Non-pigmented ciliary epithelial cell (primary cell): ENCODE data around the genes ATAD3A and PRKCZ.

DNA sequence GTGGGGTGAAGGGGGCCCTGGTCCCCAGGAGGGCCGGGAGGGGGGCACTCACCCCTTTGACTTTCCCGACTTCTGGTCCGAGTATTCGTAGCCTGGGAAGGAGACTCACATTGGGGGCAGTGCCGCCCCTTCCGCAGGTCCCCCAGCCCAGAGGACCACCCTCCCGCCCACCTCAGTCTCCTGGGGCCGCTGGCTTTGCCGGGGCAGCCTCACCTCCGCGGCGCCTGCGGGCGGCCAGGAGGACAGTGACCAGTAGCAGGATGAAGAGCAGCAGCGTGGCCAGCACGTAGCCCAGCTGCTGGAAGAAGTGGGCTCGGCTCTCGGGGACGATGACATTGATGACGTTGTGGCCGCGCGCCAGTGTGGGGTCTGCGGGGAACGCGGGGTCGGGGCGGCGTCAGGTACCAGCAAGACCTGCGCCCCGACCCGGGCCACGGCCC, 4.2 kb downstream of the MXRA8 start:
- RRBS, result 51% methylated on average over 2 of the region's 33 CpGs

- RRBS, result no CpG with 5 or more reads among the region's 21 CpGs
Observed at GRCh38 chr1:1385490-1385801, 10.4 kb upstream of the AURKAIP1 start.

DNA sequence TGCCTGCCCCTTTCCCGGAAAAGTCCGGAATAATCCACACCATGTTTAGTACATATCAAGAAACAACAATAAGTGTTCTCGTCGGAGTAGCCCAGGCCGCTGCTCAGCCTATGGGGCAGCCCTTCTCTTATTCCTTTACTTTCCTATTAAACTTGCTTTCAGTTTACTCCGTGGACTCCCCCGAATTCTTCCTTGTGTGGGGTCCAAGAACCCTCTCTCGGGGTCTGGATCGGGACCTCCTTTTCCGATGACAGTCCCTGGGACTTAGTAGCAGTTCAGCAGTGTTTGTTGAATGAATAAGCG, 2.0 kb upstream of the ANKRD65 start:
- RRBS, result no CpG with 5 or more reads among the region's 11 CpGs

DNA sequence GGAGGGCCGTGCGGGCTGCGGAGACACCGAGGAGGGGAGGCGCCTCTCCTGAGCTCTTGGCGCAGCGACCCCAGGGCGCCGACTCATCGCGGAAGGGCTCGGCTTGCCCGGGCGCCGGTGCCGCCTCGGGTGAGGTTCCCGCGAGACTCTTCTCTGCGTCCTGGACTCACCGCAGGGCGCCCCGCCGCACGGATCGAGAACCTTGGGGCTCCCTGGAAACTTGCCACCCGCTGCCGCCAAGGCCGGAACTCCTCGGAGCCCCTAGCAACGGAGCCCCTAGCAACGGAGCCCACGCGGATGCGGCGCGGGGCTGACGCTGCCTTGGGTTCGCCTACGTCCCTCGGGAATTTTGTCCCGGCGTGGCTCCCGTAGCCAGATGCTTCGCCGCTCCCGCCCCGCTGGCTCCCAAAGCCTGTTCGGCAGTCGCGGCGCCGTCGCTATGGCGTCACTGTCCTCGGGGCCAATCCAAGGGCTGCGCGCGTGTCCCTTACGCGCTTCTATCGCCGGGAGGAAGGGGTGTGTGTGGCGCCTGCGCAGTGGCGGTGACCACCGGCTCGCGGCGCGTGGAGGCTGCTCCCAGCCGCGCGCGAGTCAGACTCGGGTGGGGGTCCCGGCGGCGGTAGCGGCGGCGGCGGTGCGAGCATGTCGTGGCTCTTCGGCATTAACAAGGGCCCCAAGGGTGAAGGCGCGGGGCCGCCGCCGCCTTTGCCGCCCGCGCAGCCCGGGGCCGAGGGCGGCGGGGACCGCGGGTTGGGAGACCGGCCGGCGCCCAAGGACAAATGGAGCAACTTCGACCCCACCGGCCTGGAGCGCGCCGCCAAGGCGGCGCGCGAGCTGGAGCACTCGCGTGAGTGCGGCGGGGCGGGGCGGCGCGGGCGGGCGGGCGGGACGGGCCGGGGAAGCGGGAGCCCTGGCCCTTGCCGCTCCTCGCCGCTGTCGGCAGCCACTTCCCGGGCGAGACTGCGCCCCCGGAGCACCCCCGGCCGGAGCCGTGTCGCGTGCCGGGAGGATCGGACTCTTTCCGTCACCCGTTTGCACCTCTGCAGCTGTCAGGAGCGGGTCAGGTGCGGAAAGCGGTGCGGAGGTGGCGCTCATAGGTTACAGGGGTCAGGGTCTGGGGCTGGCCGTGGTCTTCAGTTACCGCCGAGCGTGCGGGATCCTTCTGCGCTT, at the start of gene ATAD3A:
Gene ATAD3A (plus strand): TSS at position 536 of the 1,170 bp plus-strand sequence.
- RRBS, result 3% methylated on average over 11 of the region's 154 CpGs

GRCh38 chr1:1523236-1523850, 11.4 kb downstream of the ATAD3A start:
- RRBS, result no CpG with 5 or more reads among the region's 40 CpGs

DNA sequence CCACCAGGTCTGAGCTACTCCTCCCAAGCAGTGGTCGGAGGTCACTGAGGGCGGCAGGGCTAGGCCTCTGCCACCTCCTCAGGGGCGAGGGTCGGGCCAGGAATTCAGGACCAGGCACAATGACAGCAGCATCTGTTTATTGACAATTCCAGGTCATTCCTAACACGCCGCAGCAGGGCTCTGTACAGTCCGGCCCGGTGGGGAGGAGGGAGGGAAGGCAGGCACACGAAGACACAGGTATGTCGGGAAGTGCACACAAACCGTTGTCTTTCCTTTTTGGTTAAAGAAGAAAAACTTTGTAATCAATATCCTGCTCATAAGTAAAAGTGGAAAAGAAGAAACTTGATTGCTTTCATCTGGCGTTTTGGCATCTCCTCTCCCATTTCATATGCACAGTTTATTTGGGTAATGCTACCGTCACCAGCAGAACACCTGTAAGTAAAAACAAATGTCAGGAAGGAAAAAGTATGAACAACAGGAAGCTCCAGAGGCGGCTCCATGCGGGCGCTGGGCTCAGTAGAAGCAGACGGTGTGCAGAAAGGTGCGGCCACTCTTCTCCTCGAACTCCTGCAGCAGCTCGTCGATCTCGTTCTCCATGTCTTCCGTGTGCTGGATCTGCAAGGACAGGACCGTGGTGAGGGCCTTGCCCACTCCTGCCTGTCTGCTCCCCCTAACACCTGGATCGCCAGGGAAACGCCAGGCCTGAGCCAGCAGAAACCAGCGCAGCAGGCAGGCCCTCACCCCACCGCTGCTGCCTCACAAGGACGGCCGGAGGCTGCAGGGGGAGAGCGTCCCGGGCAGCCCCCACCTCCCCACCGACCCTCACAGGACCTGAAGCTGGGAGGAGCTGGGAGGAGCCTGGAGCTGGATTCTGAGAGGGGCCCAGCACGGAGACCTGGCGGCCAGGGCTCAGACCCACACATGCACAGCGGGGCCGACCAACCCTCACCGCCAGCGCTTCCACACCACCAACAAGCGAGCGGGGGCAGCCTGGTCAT, 1.4 kb upstream of the TMEM240 start:
- RRBS, result no CpG with 5 or more reads among the region's 41 CpGs

DNA sequence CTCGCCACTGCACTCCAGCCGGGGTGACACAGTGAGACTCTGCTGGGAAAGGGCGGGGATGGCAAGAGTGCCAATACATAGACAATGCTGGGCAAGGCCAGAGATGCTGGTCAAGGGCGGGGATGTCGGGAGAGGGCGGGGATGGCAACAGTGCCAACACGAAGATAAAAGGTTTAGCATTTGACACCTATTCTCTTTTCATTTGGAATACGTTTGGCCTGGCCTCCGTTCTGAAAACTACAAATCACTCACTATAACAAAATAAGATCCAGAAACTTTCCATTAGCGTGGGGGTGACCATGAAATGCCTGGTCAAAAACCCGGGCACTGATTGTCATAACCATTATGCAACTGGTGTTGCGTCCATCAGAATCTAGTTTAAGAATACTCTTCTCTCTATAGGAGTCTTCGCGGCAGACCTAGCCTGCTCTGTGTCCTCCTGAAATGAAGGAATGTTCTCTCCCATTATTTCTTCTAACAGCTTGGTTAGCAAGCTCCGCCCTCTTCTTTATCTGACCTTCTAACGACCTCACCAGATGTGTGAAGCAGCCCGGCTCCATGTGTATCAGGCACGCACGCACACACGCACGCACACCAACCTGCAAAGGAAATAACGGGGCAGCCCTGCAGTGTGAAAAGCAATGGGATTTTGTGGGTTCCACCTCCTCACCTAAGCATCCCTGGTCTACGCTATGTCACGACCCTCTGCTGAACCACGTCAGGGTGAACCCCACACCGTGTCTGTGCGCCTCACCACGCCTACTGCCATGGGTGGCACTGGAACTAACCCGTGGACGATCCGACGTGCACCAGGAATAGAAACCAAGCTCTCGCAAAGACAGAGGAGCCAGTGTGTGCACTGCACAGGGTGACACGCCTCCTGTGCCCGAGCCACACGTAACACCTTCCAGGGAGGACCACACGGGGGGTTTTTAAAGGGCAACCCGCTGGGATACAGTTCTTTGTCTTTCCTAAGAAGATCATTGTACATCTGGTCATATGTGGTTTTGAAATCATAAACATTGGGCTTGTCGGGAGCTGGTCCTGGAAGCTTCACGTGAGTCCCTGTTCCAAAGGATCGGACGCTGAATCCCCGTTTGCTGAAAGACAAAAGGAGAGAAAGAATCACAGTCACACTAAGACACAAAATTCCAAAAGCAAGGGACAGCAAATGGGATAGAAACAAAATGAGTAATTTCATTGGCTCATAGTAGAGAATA, 10.4 kb downstream of the SSU72 start:
- RRBS, result no CpG with 5 or more reads among the region's 43 CpGs

DNA sequence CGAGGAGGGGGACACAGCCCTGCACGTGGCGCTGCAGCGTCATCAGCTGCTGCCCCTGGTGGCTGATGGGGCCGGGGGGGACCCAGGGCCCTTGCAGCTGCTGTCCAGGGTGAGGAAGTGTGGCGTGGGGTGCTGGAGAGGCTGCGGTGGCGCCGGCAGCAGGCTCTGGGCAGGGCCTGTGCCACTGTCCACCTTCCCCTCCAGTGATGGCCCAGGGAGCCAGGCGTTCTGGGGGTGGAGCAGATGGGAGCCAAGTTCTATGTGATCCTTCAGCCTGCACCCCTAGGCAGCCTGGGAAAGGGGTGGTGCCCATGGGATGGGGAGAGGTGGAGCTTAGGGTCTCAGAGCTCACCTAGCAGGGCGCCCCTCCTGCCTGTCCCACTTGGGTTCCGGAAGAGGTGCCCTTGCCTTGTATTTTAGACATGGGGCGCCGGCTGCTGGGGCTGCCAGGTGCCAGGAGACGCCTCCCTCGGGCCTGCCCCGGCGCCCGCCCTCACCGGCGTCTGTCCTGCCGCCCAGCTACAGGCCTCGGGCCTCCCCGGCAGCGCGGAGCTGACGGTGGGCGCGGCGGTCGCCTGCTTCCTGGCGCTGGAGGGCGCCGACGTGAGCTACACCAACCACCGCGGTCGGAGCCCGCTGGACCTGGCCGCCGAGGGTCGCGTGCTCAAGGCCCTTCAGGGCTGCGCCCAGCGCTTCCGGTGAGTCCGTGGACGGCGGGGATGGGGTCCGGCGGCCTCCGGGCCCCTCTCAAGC, 3.2 kb upstream of the MMP23B start:
- RRBS, result 58% methylated on average over 16 of the region's 52 CpGs

- RRBS, result no CpG with 5 or more reads among the region's 10 CpGs
Observed at GRCh38 chr1:1715454-1715802, 8.7 kb downstream of the CDK11A start.

- RRBS, result no CpG with 5 or more reads among the region's 17 CpGs
Observed at GRCh38 chr1:1815547-1816609, 37.6 kb upstream of the NADK start.

DNA sequence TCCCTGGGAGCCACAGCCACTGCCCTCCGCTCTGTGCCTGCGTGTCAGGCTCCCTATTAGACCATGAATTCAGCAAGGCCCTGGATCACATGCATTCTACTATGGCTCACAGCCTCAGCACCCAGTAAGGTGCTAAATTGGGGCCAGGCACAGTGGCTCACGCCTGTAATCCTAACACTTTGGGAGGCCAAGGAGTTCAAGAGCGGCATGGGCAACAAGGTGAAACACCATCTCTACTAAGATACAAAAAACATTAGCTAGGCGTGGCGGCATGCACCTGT, 8.9 kb downstream of the GNB1 start:
- RRBS, result no CpG with 5 or more reads among the region's 6 CpGs

DNA sequence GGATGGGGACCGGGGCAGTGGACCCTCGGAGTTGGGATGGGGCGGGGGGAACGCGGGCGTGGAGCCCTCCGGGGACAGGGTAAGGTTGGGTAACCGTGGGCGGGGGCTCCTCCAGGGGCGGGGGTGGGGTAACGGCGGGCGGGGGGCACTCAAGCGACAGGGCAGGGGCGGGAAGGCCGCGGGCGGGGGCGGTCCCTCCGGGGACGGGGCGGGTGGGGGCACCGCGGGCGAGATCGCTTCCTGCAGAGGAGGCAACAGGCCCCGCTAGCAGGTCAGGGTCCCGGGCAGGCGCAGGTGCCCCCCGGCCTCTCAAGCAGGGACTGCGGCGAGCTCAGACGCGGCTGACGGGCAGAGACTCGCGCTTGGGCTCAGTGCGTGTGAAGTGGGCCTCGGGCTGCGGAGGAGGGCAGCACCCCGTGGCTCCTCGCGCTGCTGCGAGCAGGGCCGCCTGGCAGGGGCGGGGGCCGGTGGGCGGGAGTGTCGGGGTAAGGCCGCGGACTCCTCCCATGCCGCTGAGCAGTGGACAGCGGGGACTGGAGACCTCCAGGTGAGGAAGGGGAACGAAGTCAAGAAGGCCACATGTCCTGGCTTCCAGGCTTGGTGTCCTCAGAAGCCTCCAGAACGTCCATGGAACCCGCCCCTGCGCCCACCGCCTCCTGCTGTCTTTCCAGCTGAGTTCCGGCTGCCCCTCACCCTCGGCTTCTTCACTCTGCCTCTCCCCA, 579 bp upstream of the GNB1 start:
- RRBS, result 4% methylated on average over 17 of the region's 60 CpGs

GRCh38 chr1:1915831-1916275, 793 bp downstream of the CALML6 start:
- RRBS, result 87% methylated on average over 4 of the region's 10 CpGs

- RRBS, result 3% methylated on average over 87 of the region's 138 CpGs
Observed at GRCh38 chr1:2050316-2051397, at the start of gene PRKCZ. Gene PRKCZ, plus strand, starts transcription at chr1:2050411.

GRCh38 chr1:2052499-2052749, 2.2 kb downstream of the PRKCZ start:
- RRBS, result no CpG with 5 or more reads among the region's 5 CpGs

DNA sequence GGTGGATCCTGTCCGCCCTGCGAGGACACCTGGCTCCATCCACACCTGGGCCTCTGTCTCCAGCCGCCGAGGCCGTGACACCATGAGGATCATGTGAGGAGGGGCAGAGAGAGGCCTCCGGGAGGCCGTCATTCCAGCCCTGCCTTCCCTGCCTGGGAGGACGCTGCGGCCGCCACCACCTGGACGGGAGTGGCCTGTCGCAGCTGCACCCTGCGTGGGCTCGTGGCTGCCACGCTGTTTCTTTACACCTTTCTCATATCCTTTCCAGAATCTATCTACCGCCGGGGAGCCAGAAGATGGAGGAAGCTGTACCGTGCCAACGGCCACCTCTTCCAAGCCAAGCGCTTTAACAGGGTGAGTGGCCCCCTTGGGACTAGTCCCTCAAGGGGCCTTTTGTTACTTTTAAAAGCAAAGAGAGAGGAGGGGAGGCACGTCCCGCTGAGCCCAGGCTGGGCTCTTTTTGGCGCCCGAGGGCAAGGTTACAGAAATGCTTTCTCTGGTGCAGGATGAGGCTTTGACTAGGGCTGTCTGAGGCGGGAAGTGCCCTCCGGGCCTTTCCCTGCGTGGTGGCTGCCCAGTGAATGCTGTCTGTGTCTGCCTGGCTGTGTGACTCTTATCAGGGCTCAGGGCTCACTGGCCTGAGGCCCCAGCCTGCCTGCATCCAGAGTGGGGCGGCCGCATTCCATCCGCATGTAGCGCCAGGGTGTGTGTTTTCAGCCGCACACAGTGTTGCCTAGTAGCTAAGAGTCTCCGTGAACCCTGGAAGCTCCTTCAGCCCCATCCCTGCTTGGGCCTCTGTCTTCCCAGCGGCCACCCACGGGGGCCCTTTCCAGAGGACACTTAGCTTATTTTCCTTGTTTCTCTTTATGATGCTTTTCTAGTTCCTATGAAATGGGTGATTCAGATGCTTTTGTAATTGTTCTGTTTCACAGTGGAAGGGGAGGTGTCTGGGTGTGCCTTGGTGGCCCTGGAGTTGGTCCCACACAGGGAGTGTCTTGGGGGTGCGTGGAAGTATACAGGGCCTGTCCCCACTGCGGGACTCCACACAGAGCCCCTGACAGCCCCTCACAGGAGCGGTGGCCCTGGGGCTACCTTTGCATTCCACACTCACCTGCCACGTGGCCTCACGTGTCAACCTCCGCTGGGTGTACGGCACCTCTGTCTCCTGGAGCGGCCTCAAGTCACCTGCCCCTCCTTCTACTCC, 59.2 kb downstream of the FAAP20 start:
- RRBS, result no CpG with 5 or more reads among the region's 43 CpGs

DNA sequence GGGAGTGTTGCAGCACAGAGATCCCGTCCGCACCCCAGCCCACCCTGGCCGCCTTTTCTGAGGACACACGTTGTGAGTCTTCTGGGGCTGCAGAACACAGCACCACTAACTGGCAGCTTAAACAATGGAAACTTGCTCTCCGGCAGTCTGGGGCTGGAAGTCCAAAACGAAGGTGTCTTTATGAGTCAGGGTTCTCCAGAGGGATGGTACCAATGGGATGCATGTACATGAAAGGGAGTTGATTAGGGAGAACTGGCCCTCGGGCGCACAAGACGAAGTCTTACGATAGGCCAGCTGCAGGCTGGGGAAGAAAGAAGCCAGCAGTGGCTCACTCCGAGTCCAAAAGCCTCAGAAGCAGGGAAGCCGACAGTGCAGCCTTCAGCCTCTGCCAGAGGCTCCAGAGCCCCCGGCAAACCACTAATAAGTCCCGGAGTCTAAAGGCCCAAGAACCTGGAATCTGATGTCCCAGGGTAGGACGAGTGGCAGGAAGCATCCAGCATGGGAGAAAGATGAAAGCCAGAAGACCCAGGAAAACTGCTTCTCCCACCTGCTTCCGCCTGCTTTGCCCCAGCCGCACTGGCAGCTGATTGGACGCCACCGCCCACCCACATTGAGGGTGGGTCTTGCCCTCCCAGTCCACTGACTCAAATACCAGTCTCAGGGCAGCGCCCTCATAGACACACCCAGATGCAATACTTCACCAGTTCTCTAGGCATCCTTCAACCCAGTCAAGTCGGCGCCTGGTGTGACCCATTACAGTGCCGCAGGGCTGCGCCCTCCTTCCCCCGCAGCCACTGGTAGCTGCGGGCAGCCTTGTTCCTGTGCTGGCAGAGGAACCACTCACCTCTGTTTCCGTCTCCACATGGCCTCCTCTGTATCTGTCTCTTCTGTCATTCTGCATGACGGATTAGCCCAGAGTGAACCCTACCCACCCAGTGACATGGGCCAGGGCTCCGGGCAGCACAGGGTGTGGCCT, 57.6 kb downstream of the FAAP20 start:
- RRBS, result no CpG with 5 or more reads among the region's 29 CpGs

GRCh38 chr1:2174110-2174937, 20.2 kb downstream of the FAAP20 start:
- RRBS, result no CpG with 5 or more reads among the region's 33 CpGs

GRCh38 chr1:2213676-2214401, 14.3 kb upstream of the SKI start:
- RRBS, result 19% methylated on average over 5 of the region's 31 CpGs

DNA sequence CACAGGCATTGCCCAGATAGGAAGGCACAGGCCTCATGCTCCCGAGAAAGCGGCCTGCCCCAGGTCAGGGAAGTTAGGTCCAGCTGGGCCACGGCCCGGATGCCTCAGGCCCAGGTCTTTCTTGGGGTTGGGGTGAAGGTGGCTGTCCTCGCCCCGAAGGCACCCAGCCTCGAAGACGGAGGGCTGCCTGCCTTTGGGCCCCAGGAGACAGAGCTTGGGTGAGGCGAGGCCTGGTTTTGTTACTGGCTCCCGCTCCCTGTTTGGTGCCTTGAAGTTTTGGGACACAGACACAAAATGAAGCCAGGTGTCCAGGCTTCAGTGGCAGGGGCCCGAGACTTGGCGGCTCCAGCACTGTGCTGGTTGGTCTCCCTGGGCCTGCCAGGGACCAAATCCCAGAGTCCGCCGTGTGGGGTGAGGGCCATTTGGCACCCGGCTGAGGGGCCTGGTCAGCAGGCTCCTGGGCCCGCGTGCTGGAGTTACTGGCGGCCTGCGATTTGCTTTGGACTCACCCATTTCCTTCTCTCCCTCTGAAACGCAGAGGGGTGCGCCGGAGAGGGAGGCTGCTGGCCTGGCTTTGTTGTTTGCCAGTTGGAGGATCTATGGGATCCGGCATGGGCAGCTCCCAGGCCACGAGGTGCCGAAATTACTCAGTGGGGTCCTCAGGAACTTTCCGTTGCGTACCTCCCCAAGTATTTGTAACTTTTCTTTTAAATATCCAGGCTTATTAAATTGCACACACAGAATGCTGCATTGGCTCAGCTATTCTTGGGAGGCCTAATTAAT, 2.1 kb downstream of the SKI start:
- RRBS, result 4% methylated on average over 2 of the region's 27 CpGs